ENCODE results near the genes DNASE2B, MCOLN3, ODF2L, LMO4 and LRRC8B.

DNA sequence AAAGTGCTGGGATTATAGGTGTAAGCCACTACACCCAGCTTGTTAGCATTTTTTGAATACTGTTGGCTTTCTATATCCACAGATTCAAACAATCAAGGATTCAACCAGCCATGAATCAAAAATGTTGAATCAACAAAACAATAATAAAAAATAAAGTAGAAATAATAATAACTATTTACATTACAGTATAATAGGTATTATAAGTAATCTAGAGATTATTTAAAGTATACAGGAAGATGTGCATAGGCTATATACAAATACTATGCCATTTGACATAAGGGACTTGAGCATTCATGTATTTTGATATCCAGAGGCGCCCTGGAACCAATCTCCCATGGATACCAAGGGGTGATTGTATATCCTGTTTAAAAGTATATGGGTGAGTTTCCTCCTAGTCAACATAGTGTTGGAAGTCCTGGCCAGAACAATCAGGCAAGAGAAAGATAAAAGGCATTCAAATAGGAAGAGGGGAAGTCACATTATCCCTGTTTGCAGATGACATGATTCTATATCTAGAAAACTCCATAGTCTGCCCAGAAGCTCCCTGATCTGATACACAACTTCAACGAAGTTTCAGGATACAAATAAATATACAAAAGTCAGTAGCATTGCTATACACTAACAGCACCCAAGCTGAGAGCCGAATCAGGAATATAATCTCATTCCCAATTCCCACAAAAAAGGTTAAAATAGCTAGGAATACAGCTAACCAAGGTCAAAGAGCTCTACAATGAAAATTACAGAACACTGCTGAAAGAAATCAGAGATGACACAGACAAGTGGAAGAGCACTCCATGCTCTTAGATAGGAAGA is 38.0 kb upstream of the PRKACB start:
- RRBS: no CpG with 5 or more reads among the region's 3 CpGs

DNA sequence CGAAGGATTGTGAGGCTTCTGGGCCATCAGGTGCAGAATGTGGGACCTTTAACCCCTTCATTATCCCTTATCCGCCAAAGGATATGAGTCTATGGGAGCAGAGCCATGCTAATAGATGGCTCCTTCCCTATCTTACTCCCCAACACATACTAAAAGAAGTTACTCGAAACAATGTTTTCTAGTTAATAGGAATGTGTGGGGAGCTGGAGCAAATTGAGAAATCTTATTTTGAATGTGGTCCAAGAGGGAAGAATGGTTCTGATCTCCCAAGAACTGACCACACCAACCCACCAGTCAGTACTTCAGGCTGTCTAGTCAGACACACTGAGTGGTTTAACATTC is 31.6 kb upstream of the DNASE2B start:
- RRBS: no CpG with 5 or more reads among the region's 3 CpGs

DNA sequence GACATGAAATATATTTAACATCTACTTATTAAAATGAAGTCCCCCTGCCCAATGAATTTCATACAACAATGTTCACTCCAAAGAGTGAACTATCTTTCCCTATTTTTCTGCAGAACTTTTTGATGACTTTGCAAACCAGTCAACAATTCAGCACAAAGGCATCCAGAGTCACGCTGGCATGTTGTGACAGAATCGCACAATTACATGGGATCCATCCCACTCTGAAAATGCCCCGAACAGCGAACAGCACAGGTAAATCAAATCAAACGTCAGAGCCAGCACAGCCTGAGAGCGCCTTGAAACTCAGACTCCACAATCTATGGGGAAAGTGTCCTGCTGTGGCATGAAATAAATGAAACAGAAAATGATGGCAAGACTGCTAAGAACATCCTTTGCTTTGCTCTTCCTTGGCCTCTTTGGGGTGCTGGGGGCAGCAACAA is at the start of gene DNASE2B:
Gene DNASE2B, plus strand, starts transcription at position 272 of the 440 bp plus-strand sequence.
- RRBS: no CpG with 5 or more reads among the region's 6 CpGs

- RRBS: no CpG with 5 or more reads among the region's 2 CpGs
Observed at GRCh38 chr1:84498055-84498711, 8.0 kb upstream of the SPATA1 start.

DNA sequence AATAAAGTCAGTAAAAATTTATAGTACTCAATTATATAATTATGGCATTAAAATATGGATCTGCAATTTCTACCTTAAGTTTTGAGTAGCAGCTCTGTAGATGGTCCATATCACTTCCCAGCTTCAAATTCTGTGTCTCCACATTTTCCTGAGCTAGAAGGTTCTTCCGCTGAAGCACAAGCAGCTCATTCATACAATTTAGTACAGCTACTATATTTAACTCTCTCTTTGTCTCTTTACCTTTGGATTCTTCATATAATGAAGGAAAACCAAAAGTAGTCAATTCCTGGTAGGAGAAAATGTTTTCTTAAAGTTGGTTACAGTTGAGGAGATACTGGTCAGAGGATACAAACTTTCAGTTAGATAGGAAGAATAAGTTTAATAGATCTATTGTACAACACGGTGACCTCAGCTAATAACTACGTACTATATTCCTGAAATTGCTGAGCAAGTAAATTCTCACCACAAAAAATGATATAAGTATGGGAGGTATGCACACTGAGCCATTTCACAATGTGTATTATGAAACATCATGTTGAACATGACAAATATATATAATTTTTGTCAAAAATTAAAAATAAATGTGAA is 20.6 kb downstream of the SSX2IP start:
- RRBS: no CpG with 5 or more reads among the region's 3 CpGs

DNA sequence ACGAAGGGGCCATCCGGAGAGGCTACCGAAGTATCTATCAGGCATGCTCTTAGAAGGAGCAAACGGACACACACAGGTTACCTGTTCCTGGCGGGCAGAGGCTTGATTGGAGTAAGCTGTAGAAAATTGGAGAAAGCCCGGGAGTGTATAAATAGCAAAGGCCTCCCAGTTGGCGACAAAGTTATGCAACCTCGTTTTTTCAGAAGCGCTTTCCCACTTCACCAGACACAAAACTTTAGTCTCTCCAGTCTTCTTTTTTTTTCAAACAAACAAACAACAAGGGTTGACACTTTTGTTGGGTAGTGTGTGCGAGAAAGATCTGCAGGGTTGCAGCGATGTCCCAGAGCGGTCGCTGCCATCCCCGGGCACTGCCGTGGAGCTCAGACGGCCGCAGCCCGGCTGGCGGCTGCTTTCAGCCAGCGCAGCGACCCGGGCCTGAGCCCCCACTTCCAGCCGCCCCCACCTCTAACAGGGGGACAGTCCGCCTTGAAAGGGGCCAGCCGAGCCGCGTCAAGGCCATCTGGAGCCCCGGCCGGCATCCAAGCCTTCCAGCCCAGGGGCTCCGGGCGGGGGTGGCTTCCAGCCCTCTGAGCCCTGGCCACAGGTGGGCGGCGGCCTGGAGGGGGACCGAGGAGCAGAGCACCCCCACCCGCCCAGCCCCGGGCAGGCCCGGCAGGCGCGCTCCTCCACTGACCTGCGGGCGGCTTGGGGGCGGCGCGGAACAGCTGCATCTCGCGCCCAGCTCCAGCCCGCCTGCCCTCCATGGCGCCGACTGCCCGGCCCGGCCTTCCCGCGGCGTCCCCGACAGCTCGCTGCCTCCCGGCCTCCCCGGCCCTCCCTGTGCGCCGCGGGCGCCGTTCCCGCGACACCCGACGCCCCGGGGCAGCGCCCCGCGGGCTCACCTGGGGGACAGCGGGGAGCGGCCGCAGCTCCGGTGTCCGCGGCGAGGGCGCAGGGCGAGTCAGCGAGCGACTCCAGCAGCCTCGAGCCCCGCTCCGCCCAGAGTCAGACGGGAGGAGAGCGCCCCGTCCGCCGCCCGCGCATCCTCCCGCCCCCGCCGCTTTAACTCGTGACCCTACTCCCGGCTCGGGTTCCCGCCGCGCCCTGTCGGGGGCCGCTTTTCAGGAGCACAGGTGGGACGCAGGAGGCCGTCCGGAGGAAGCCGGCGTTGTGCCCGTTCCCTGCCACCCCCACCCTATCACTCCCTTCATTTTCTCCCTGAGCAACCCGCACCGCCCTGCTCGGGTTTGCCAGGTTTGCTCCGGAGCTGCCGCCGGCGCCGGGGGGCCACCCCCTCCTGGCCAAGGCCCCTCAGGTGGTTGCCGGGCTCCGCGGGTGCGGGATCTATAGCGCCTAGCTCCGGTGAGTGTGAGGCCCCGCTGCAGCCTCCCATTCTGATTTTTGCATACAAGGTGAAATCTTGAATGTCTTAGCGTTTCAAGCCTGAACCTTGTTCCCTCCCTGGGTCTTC is at the start of gene MCOLN3:
Gene MCOLN3, minus strand, starts transcription at position 1,007 of the 1,471 bp plus-strand sequence.
- RRBS: 7% methylated on average over 56 of the region's 125 CpGs

DNA sequence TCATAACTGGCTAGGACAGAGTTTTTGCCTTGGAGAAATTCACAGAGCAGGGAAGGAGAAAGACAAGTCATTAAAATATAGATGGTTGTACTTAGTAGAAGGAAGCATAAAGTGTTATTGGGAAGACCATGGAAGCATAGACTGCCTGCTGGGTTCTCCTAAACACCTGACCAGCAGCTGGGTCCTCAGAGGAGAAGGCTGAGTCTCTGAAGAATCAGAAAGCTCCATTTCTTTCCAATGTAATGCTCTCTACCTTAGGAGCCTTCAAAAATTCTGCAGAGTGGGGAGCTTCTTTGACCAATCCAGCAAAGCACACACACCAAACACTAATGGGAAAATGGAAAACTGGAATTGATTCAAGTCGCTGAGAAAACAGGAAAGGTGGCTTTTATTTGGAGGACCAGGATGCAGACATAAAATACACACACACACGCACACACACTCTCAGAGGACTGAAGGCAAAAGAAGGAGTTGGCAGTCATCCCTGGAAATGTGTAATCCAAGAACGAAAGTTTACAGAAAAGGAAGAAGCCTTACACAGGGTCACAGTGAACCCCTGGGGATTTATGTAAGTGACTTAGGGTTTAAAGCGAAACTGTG is 21.2 kb upstream of the BCL10 start:
- RRBS: no CpG with 5 or more reads among the region's 4 CpGs

GRCh38 chr1:85330299-85330917 is 54.0 kb upstream of the BCL10 start:
- RRBS: no CpG with 5 or more reads among the region's 6 CpGs

- RRBS: no CpG with 5 or more reads among the region's 8 CpGs
Observed at GRCh38 chr1:86395347-86395657, 821 bp downstream of the ODF2L start.

GRCh38 chr1:86395692-86396818 is at the start of gene ODF2L:
TSS of gene ODF2L (minus strand) at chr1:86396323.
- RRBS: 2% methylated on average over 11 of the region's 67 CpGs

- RRBS: no CpG with 5 or more reads among the region's 9 CpGs
Observed at GRCh38 chr1:87200727-87201437, 127.8 kb upstream of the LMO4 start.

DNA sequence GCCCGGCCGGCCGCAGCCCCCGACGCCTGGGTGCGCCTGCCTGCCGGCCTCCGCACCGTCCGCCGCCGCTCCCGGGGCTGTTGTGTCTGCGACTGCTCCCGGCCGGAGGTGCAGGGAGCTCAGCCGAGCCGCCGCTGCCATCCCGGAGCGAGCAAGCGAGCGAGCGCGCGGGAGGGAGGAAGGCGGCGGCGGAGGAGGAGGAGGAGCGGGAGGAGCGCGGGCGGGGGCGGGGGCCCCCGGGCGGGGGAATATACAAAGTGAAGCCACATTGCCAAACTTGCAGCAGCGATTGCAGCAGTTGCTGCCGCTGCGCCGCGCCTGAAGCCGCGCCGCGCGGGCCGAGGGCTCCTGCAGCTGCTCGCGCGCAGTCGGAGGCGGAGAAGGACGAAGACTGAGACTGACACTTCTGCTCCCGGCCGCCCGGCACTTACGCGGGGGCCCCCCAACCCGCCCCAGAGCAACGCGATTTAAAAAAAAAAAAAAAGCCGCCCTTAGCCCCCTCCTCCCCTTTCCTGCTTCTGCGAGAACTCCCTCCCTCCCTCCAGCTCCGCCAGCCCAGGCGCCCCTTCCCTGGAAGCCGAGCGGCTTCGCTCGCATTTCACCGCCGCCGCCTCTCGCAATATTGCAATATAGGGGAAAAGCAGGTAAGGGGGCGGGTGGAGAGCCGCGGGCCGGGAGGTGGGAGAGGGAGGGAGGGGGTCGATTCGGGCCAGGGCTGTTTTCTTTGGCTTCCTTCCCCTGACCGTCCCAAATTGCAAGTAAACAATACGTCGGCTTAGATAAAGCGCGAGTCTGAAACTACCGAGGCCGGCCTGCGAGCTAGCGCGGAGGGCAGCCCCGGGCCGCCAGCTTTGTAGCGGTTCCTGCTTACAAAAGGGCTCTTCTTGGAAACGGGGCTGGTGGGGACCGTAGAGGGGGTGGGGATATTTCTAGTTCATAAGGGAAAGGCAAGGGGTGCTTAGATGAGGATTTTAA is at the start of gene LMO4:
Gene LMO4, plus strand, starts transcription at position 280 of the 975 bp plus-strand sequence.
- RRBS: 3% methylated on average over 23 of the region's 94 CpGs

DNA sequence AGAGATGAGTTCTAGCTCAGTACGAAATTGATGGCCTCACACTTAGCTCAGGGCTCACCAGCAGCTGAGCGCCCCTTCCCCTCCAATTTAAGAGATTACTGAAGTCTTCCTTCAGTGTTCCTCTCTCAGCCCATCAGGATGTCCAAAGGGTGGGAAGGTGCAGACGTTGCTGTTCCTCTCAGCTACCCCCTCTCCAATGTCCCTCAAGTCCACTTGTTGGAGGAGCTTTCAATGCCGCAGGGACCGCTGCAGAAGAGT is 5.5 kb downstream of the LMO4 start:
- RRBS: no CpG with 5 or more reads among the region's 5 CpGs

GRCh38 chr1:87344849-87345750 is 16.4 kb downstream of the LMO4 start:
- RRBS: no CpG with 5 or more reads among the region's 2 CpGs

DNA sequence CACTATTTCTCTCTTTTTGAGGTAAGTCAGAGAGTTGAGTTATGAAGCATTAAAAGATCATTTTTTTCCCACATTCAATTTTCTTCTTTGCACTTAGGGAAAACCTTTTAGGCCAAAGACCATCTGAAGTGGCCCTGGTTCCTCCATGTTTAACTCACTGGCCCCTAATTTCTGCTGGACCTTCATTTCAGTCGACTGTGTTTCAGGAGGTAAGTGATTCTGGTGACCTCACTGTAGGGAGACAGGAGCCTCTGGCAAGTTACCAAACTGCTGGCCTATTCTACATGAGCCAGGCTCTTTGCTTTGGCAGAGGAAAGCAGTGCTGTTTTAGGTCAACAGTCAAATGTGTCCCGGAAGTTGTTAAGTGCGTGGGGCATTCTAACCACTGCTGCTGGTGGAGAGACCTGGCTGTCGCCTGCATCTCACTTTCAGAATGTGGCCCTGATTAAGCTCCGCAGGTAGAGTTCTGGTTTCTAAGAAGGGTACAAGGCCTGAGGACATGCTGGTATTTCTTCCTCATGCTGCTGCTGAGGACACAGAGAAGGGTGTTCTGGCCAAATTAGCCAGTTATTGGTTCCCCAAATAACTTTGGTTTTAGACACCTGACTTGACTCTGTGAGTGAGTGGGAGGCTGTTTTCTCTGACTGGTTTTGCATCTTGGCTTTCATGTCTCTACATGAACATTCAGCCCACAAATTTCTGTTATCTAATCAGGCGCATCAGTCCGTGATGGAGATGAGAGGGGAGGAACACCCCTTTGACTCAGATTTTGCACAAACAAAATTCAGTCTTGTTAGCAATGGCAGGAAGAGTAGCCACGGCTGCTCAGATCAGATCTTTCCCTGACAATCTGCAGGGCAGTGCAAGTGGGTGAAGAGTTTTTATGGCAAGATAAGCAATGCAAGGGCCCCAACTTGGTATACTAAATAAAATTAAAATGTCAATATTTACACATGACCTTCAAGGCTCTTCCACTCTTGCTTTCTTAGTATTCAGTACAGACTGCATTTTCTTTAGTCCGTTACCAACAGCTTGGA is 120.8 kb downstream of the LMO4 start:
- RRBS: no CpG with 5 or more reads among the region's 9 CpGs

GRCh38 chr1:87577167-87577421 is 248.4 kb downstream of the LMO4 start:
- RRBS: no CpG with 5 or more reads among the region's 2 CpGs

DNA sequence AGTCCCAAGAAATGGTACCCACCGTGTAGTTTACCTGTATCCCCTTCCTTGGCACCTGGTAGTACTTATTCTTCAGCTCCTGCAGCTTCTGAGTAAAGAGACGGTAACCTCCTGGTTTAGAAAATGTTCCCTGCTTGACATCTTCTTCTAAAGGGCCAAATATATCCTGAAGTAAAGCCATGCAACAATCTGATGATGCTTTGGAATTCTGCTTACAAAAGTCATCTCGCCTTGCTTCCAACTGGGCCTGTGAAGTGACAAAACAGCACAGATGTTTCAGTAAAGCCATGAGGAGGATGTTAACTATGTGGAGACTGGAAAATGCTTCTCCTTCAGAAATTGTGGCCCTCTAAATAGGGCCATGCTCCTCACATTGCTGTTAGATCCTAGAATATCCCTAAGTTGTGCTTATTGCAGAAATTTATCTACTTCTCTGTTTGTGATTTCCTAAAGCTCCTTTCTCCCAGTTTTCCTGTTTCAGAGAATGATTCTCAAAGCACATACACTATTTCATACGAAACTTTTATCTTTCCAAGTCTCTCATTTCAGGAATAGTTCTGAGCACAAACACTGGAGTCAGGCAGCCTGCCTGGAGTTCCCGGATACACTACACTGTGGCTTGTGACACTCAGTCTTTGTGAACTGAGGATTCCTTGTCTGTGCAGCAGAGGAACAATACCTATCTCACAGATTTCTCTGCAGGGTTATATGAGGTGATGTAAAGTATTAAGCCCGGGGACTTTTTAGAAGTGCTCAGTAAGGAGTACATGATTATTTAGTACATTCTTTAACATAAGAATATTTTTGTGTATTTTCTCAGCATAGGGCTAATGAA is 13.3 kb downstream of the GBP2 start:
- RRBS: 100% methylated on average over 1 of the region's 6 CpGs

GRCh38 chr1:89286548-89287420 is 14.1 kb upstream of the GBP5 start:
- RRBS: no CpG with 5 or more reads among the region's 3 CpGs

- RRBS: under 1% methylated on average over 5 of the region's 77 CpGs
Observed at GRCh38 chr1:89523892-89524954, at the start of gene LRRC8B. TSS of gene LRRC8B (plus strand) at chr1:89524829.

All from HCT116 (cell line).